ENCODE data around the genes P2RX4 and SETD1B.

- PRO-cap, result no peak
Observed at GRCh38 chr12:120701018-120701729, 9.1 kb upstream of the UNC119B start.

- PRO-cap, result no peak
Observed at GRCh38 chr12:120759750-120760722, 34.4 kb downstream of the ACADS start.

DNA sequence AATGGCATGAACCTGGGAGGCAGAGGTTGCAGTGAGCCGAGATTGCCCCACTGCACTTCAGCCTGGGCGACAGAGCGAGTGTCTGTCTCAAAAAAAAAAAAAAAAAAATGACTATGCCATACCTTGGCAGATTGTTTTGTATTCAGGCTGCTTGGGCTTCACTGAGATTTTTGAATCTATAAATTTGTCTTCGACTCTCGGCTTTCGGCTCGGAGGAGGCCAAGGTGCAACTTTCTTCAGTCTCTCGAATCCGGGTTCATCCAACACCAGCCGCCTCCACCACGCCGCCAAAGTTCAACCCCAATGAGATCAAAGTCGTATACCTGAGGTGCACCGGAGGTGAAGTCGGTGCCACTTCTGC, 12.3 kb upstream of the SPPL3 start:
- PRO-cap, result no peak

GRCh38 chr12:120936210-120936596, 32.0 kb upstream of the SPPL3 start:
- PRO-cap, result no peak

- PRO-cap, result no peak
Observed at GRCh38 chr12:120965085-120965653, 13.2 kb upstream of the HNF1A start.

GRCh38 chr12:121095751-121096394, 36.8 kb upstream of the P2RX7 start:
- PRO-cap, result no peak

DNA sequence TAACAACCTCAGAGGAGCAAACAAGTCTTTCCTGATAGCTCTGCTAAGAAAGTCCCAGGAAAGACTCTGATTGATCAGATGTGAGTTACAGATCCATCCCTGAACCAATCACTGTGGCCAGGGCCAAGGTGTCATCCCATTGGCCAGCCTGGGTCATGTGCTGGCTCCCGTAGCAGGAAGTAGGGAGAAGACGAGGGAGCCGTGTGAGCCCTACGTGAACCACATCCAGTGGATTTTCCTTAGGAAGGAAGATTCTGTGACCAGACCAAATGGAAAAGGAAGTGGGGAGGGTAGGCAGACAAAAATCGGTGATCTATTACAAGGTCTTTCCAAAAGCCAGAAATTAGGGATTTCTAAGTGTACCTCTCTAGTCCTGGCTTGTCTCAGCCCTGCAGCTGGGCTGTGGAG, 5.7 kb downstream of the P2RX7 start:
- PRO-cap, result no peak

DNA sequence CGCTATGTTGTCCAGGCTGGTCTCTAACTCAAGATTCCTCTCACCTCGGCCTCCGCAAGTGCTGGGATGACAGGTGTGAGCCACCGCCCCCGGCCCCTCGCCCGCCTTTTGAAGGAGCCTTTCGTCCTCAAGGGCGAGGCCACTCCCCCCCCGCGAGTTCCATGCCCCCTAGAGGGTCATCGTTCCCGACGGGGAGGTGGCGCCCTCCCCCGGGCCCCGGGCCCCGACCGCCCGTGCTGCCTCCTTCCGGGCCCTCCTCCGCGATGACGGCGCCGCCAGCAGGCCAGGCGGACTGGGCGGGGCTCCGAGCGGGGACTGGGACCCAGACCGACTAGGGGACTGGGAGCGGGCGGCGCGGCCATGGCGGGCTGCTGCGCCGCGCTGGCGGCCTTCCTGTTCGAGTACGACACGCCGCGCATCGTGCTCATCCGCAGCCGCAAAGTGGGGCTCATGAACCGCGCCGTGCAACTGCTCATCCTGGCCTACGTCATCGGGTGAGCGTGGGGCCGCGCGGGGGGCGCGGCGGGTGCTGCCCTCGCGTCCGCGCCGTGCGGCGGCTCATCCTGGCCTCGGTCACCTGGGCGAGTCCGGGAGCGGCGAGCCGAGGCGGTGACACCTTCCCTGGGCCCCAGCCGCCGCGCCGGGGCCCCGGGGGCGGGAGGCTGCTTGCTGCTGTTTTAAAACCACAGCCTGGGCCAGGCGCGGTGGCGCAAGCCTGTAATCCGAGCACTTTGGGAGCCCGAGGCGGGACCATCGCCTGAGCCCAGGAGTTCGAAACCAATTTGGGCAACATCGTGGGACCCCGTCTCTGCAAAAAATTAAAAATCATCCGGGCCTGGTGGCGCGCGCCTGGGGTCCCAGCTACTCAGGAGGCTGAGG, at the start of gene P2RX4:
Gene P2RX4 (plus strand): TSS at position 325 of the 879 bp plus-strand sequence.
- PRO-cap, result bidirectional peak, plus-strand start at position 325 of the sequence, minus-strand start at position 238 of the sequence; bidirectional peak, plus-strand start at position 584 of the sequence, minus-strand start at position 571 of the sequence

DNA sequence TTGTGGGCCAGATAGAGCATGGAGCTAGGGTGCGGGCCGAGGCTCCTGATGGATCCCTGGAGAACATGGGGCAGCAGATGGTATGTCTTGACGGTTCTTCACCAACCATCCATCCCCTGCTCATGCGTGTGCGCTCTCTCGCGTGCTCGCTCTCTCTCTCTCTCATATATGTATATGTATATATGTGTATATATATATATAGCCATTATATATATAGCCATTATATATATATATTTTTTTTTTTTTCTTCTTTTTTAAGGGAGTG, 20.8 kb downstream of the P2RX4 start:
- PRO-cap, result no peak

DNA sequence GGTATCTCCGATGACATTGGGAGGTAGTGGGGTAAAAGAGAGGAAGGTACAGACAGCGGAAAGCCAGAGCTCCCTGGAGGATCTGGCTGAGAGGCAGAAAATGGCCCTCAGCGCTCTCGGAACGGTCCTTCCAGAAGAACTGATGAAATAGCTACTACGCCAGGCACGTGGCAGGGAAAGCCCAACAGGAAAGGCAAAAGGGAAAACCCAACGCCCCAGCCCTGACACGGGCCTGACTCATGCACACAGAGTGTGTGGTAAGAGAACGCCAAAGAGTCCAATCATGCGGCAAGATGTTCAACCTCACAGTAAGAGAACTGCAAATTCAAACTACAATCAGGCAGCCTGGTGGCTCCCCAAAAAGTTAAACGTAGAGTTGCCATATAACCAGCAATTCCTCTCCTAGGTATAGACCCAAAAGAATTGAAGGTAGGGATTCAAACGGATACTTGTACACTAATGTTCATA, 19.5 kb downstream of the CAMKK2 start:
- PRO-cap, result no peak

DNA sequence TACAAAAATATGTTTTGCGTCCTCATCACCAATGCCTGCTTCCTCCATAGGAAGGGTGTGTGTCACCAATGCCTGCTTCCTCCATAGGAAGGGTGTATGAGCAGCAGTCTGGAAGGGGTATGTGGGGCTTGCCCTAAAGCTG, 1.4 kb downstream of the CAMKK2 start:
- PRO-cap, result no peak

GRCh38 chr12:121388275-121388843, 11.6 kb upstream of the RNF34 start:
- PRO-cap, result no peak

DNA sequence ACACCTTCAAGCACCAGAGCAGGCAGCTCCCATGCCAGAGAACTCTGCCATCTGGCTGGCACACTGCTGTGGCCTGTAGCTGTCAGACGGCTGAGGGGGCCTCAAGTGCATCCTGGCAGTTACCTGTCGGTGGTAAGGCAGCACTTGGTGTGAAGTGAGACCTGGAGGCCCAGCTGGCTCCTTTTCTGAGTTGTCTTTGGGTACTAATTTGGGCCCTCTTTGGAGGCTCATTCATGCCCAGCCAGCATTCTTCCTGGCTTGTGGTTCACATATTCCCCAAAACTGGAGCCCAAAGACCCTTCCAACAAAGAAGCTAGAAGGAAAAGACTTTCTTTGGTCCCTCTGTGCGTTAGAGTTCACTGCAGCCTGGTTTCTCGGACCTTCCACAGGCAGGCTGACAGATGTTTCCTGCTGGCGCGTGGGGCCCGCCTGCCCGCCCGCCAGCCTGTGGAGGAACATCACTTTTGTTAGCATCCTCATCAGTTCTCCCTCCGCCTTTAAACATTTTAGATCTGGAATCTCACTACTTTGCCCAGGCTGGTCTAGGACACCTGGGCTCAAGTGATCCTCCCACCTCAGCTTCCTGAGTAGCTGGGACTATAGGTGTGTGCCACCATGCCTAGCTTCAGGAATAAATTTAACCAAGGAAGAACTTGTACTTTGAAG, 33.1 kb downstream of the RNF34 start:
- PRO-cap, result no peak

DNA sequence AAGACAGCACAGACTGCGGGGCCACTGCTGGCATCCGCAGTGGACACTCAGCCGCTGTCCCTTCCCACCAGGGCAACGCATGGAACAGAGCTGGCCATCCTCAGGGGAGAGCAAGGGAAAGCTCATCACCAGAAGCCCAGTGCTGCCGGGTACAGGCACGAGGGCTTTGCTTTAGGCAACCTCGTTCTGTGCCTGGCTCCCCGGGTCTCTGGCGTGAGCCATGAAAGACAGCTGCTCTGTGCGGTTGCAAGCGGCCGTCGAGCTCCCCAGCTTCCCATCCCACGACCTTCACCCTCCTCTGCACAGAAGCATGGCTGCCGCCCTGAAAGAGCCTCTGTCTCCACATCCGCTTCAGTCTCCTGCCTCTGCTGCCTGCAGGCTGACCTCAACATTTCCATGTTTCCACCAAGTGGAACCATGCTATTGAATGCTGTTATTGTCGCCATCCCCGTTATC, 57.2 kb downstream of the KDM2B start:
- PRO-cap, result no peak

DNA sequence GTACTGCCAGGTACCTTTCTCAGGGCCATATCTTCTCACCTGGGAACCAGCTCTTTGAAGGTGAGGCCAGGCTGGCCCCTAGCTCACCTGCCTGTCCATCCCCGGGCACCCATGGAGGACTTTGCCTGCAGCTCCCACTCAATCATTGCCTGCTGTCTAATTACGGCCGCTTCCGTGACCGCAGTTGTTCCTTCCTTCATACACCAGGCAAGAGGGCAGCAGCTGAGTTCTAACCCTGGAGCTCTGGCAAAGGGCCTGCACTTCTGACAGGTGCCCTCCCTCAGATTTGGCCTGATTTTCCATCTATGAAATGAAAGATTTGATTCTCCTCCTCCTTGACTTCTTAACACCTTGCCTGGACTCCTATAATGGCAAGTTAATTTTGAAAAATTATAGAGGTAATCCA, 20.2 kb upstream of the KDM2B start:
- PRO-cap, result no peak

DNA sequence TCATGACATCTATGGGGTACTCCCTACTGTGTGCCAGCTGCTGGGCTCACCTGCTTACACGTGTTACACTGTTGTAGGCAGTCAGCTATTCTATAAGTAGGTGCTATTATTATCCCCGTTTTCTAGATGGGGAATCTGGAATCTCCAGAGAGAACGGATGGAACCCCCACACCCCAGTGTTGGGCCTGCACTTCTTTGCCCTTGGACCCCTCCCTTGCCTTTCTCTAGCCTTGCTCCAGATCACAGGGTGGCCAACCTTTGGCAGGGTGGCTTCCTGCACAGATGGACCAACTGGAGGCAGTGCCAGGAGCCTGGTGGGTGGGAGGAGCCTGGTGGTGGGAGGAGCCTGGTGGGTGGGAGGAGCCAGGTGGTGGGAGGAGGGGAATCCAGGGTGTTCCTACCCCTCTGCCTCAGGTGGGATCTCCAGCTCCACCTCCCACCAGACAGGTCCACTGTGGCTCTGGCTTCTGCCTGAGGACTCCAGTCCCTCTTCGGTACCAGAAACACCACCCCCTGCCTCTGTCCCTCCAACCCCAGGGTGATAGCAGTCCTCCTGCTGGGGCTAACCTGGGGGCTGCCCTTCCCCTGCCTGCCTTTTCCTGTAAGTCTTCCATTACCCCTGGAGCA, 30.5 kb upstream of the KDM2B start:
- PRO-cap, result bidirectional peak, plus-strand start at position 420 of the sequence, minus-strand start at position 280 of the sequence

DNA sequence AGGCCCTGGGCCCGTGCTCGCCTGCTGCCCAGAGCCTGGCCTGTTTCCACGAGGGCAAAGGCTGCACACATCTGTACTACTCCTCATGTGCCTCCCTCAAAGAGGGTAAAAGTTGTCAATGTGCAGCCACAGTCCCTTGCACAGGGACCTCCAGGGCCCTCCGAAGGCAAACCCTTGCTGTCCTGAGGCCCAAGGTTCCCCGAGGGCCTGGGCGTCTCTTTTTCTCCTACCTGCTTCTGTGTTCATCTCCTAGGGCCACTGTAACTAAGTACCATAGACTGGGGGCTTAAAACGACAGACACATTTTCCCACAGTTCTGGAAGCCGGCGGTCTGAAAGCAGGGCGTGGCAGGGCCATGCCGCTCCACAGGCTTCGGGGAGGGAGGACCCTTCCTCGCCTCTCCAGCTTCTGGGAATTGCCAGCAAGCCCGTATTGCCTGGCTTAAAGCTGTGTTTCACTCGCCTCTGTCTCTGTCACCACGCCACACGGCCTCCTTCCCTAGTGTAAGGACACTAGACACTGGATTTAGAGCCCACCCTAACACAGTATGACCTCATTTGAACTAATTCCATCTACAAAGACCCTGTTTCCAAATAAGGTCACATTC, 39.2 kb downstream of the RHOF start:
- PRO-cap, result no peak

- PRO-cap, result bidirectional peak, plus-strand start at chr12:121797435, minus-strand start at chr12:121797329
Observed at GRCh38 chr12:121796825-121797898, 3.7 kb upstream of the RHOF start.

- PRO-cap, result bidirectional peak, plus-strand start at chr12:121799316, minus-strand start at chr12:121799031; bidirectional peak, plus-strand start at chr12:121800021, minus-strand start at chr12:121799829
Observed at GRCh38 chr12:121799209-121800255, 4.3 kb upstream of the SETD1B start.

GRCh38 chr12:121803731-121804428, at the start of gene SETD1B:
TSS of gene SETD1B (plus strand) at chr12:121804009.
- PRO-cap, result bidirectional peak, plus-strand start at chr12:121804369, minus-strand start at chr12:121803708